Hair follicle dermal papilla cell (primary cell): Measurements from ENCODE around the gene CIB4.

DNA sequence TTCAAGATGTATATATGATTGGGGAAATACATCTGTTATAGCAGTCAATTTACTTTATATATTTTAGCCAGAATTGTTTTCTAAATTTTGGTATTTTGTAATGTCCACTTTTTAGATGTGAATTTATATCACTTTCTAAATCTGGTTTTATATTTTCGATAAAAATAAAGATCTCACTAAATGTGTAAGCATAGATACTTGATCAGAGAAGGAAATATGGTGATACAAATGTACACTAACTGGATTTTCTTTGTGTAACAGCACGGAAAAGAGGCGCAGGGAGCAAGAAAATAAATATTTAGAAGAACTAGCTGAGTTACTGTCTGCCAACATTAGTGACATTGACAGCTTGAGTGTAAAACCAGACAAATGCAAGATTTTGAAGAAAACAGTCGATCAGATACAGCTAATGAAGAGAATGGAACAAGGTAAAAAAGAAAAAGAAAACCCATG is 127.7 kb downstream of the PTRHD1 start:
- CAGE, long polyA plus RNA = no peak

GRCh38 chr2:24749069-24749627 is 44.0 kb downstream of the PTRHD1 start:
- CAGE, long polyA plus RNA = no peak

DNA sequence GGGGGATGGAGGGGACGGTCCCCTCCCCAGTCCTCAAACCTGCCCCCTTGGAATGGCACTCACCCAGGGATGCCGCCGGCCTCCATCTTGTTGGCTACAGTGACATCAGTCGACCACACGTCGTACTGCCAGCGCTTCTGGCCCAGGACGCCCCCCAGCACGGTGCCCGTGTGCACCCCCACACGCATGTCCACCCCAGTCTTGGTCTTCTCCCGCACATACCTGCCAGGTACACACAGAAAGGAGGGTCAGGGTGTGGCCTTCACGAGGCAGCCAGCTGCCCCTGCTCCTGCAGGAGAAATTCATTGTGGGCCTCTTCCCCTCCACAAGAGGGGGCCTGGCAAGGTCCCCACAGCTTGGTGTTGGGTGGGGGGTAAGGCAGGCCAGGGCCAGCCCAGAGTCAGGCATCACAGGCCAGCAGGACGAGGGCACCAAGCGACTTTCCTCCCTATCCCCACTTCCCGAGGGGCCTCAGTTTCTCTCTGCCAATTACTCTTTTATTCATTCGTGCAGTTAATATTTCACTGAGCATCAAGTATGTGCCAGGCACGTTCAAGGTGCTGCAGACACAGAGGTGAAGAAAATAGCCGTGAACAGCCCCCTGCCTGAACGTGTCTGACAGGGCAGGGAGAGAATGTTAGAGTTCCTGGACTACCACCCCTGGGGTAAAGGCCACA is 46.7 kb downstream of the CENPO start:
- CAGE, long polyA plus RNA = no peak

- CAGE, long polyA plus RNA = no peak
Observed at GRCh38 chr2:24896593-24897227, 23.3 kb downstream of the ADCY3 start.

DNA sequence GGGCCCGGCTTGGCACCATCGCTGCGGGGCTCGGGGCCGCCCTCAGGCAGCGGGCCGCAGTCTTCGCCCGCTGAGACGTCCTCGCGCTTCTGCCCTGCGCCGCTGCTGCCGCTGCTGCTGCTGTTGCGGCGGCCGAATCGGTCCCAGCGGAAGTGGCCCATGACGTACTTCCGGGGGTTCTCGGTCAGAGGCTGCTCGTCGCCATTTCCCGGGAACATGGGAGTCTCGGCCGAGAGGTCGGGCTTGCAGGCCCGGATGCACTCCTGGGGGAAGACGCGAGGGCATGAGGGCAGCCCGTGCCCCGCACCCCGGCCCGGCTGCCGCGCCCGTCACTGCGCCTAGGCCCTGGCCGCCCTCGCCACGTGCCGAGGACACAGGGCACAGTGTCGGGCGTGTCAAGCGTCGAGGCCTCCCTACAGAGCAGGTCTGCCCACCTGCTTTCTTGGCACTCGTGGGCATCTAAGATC is 6.9 kb downstream of the POMC start:
- CAGE, long polyA plus RNA = no peak

DNA sequence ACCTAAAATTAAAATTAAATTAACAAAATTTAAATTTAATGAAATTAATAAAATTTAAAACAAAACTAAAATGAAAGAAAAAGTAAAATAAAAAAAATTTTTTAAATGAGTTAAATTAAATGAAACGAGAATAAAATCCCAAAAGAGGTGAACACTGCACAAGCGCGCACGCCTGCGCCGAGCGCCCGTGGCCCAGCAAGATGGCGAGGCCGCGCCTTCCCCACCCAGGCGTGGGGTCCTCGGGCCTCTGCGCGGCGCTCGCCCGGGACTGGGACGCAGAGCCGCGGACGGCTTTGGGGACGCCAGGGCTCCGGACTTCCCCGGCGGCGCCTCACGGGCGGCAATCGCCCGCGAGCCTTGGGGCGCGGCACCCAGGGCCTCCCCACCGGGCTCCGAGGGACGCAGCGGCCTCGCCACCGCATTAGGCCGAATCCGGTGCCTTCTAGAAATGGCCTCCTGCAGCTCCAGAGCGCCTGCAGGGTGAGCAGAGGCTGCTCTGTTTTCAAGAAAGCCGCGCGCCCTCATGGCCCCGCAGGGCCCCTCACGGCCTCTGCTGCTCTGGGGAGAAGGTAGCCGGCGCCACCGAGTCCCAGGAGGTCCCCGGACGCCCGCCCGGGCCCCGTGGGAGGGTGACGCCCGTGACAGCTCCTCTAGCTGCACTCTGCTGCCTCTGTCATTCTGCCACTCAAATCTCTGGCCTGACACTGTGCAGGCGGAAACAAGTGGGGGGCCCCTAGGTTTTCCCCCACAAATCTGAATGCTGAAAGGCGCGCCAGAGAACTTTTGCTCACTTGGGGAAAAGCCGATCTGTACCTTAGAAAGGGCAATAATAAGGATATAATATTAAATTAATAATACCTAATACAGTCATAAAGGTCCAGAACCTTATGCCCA is 35.9 kb upstream of the POMC start:
- CAGE, long polyA plus RNA = no peak

GRCh38 chr2:25250101-25251170 is 82.1 kb upstream of the POMC start:
- CAGE, long polyA plus RNA = no peak

- CAGE, long polyA plus RNA = no peak
Observed at GRCh38 chr2:25327348-25328045, 14.2 kb downstream of the DNMT3A start.

DNA sequence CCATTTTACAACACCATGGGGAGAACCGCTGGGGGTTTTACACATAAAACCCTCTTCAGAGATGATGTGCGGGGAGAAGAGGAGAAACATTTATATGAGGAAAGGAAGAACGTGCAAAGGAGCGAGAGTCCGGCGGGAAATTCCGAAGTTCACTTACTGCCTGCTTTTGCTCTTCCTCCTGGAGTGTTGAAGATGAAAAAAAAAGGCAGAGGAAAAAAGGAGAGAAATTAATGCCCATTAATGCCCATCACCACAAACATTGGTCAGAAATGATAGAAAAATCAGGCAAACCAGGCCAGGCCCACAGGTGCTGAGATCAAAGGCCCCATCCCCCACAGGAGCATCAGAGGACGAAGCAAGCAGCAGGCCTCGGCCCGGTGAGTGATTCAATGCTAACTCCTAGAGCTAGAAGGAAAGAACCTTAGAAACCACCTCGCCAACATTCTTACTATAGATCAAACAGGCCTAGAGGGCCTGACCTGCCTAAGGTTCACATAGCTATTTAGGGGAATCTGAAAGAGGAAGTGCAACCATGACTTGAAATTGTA is 77.7 kb upstream of the DNMT3A start:
- CAGE, long polyA plus RNA = no peak

GRCh38 chr2:25454666-25455211 is 113.0 kb upstream of the DNMT3A start:
- CAGE, long polyA plus RNA = no peak

- CAGE, long polyA plus RNA = no peak
Observed at GRCh38 chr2:25671606-25672089, 1.7 kb downstream of the DTNB start.

DNA sequence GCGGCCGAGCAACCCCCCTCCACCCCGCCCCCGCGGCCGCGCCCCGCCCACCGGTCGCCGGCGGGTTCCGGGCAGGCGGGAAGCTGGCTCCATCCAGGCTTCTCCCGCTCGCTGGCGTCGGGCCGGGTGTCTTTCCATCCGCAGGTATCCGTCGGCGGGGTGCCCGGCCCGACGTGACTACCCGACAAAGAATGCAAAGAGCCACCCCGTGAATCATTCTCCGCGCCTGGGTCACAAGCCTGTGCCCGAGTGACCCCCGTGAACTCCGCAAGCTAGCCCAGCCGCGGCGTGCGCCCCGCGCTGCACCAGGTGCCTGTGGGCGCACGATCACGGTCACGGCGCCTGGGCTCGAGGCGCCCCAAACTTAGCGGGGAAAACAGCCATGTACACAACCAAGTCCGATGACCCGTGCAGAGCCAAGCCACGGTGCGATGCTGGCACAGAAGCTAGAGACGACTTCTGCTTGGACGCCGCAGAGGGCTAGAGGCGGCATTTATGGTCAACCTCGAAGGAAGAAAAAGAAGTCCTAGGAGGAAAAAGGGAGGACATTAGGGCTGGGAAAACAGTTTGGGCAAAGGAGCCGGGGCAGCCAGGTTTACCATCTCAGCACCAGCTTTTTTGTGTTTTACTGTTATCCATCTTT is 432 bp upstream of the DTNB start:
- CAGE, long polyA plus RNA = no peak

DNA sequence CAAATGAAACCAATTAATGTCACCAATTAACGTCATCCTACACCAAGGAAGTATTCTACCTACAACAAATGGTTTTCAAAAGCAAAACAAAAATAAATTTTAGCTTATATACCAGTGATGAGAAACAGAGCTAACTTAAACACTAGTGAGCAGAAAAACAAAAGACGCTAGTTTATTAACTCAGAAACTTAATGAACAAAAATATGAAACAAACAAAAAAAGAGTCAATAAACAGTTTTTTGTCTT is 87.8 kb downstream of the ASXL2 start:
- CAGE, long polyA plus RNA = no peak

DNA sequence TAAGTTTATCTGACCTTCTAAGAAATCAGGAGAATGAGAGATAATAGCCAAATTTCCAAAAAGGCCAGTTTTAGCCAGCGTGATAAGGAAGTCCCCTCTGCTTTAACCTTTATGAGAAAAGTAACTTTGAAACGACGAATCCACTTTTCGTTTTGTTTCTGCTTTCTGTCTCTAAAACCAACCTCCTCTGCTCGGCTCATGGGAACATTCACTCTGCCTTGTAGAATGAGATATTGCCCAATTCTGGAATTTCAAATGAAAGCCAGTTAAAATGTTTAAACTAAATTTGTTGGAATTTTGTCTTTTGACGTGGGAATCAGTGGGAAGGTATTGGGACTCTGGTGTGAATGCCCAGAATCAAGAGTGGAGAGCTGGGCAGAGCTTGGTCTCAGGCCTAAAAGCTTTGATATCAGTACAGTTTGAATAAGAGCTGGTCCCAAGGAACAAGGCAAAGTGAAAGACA is 17.5 kb upstream of the RAB10 start:
- CAGE, long polyA plus RNA = no peak

- CAGE, long polyA plus RNA = no peak
Observed at GRCh38 chr2:26067545-26068279, 33.8 kb downstream of the RAB10 start.

- CAGE, long polyA plus RNA = no peak
Observed at GRCh38 chr2:26123162-26123716, 49.6 kb upstream of the GAREM2 start.

DNA sequence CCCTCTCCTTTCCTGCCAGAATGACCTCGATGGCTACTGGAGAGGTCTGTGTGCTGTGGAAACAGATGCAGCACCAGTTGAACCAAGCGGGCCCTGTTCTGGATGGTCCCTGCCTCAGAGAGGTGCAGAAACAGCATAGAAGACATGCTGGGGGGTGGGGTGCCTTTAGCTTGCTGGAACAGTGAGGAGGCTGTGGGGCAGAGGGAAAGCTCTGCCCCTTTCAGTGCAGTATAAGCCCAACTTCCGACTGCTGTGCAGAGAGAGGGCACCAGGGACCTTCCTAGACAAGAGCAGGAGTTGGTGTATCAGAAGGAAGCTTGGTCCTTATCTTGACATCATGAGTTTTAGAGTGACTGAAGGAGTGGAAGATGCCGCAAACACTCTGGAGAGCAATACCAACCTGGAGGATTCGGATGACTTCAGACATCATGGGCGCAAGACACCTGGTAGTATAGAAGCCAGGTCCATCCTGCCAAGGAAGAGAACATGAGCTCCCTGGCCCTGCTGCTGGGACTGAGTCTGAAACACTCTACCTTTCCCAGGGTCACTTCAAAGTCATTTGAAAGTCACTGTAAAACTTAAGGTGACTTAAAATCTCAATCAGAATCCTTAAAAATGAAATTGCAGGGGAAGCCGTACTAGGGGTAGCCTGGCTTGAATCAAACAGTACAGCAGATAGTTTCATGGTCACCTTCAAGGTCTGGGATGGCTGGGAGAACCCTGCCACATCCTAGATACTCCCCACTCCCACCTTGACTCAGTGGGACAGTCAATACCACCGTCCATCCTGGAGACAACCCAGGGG is 21.5 kb downstream of the GAREM2 start:
- CAGE, long polyA plus RNA = no peak

DNA sequence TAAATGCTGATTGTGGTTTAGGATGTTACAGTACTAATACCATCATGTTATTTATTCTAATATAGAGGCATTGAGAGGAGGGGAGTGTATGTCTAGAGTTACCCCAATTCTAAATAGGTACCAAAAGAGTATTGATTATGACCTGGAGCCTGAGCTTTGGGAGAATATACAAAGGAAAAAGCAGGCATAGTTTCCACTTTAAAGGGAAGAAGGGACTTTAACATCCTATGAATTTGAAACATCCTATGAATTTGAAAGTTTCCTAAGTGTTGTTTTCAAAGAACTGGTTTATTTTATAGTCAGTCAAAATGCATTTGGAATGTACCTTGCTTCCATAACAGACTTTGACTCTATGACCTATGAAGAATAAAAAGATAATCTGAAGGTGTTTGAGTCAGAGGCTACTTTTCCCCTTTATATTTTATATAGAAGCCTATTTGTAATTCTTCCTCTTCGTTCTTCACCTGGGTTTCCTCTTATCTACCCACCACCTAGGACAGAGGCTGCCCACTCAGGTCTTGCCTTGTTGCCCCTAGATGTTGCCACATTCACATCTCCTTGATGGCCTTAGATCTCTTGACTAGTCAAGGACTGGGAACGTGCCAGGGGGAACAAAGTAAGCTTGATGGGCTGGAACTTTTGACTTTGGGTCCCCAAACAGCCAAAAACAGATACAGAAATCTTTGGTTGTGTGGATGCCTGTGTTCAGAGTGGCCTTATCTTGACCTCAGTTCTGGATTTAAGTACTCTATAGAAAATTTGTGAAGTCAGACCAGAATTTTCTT is 9.5 kb upstream of the DRC1 start:
- CAGE, long polyA plus RNA = no peak

DNA sequence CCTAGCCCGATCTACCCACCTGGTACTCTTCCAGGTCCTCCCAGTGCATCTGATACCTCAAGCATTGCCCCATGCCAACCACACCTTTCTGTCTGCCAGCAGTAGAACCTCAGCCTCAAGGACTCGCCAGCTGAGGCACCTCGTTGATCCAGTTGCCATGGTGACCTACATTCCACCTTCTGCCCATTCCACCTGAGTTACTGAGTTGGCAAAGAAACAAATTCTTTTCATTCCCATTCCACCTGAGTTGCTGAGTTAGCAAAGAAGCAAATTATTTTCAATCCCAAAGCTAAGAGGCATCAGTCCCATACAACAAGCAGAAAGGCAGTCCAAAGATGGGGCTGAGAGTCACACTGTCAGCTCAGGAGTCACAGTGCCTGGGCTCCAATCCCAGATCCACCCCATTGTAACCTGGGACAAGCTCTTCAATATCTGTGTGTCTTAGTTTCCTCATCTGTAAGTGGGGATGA is at the start of gene CIB4:
CIB4 (minus strand) TSS at position 125 of the 470 bp plus-strand sequence.
- CAGE, long polyA plus RNA = no peak

DNA sequence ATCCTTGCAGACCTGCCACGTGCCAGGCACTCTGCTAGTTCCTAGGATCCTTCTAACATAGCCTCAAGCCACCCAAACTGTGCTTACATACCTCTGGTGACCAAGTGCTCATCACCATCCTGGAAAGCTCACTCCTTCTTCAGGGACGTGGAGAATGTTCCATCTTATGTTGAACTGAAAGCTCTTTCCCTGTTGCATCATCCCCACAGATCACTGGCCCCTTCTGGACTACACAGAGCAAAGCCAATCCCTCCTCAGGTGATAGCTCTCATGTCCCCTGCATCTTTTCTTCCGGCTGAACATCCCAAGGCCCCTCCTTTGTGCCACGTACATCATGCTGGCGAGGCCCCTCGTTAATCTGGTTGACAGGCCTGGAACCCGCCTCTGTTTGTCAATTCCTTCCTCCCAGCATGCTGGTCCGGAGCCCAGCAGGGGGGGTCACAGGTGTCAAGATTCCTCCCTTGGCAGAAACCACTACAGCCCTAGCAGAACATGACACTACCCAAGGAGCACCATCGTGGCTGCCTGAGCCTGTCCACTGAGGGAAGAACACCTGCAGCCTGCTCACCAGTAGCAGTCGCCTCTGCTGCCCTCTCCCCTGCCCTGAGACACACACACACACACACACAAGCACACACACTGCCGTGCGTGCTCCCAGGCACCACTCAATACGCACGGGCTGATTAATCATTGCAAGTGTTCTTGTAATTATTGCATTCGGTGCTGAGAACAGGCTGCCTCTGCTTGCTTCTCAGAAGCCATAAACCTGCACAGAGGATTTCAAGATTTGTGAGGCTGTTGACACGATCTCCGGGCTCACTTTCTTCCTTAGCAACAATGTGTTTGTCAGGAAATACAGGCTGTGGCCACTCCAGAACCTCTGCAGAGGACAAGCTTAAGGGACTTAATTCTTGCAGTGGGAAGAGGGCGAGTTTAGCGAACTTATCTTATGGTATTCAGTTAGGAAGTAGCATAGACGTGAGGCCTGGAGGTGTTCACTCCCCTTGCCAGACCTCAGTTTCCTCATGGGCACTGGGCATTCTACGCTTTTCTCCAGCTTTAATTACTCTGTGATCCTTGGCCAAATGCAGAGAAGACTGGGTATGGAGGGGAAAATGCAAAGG is 6.2 kb upstream of the KCNK3 start:
- CAGE, long polyA plus RNA = no peak